M059J (cell line): ENCODE data around the genes PDLIM4, SLC22A4, SLC22A5 and CCNI2.

GRCh38 chr5:131395226-131396161 lies 131.6 kb downstream of the CDC42SE2 start:
- RAMPAGE, long total RNA = no peak

- RAMPAGE, long total RNA = no peak
Observed at GRCh38 chr5:131435978-131436576, 172.2 kb downstream of the CDC42SE2 start.

DNA sequence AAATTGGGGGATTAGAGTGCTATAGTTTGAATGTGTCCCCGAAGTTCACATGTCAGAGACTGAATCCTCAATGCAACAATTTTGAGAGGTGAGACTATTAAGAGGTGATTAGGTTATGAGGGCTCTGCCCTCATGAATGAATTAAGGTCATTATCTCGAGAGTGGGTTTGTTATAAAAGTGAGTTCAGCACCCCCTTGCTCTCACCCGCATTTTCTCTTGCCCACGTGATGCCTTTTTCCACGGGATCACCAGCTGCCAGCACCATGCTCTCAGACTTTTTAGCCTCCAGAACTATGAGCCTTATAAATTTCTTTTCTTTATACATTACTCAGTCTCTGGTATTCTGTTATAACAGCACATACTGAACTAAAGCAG lies 10.3 kb downstream of the FNIP1 start:
- RAMPAGE, long total RNA = no peak

DNA sequence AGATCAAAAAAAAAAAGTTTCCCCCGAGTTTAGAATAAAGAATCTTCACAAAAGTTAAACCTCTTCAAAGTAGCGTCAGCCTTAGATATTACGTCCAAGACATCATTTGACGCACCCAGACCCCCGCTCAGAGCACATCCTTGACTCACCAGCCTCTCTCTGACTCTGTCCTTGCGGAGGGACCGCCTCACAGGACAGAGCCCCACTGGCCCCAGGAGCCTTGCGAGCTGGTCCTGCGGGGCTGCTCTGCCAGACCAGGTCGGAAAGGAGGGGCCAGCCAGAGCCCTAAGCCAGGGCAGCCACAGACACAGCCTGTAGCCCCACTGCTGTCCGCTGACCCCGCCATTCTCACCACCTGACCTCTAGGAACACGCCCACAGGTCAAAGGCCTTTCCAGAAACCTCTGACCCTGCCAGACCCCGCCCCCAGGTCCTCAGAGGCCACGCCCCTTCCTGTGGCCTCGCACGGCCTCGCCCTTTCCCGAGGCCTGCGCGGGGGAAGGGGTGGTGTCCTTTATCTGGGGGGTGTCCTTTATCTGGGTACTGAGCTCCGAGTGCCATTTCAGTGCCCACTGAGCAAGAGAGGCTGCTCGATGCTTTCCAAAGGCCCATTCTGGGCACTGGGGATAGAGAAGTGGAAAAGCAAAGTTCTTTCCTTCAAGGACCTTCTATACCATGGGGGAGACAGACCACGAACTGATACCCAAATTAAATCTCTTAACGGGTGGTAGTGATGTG lies 46.7 kb downstream of the P4HA2 start:
- RAMPAGE, long total RNA = no peak

DNA sequence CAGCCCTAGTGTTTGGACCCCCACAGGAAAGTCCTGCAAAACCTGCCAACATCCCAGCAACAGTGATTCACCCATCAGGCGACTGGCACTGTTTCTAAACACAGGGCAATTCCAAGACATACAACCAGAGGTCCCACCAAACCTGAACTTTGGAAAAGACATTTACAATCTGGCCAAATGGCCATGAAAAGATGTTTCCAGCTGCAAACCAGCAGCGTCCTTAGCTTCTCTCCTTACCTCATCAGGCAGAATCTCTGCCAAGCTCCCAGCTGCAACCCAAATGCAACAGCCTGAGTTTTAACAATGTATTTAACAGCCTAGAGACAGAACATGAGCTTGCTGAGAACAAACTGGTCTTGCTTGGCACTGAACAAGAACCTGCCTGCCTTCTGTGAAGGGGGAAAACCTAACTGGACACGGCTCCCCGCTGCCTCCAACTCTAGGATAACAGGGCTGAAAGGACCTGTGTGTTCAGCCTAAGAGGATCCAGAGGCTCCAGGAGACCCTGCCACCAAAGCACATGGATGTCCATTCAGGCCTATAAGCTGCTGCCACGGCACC lies 5.8 kb downstream of the P4HA2 start:
- RAMPAGE, long total RNA = no peak

DNA sequence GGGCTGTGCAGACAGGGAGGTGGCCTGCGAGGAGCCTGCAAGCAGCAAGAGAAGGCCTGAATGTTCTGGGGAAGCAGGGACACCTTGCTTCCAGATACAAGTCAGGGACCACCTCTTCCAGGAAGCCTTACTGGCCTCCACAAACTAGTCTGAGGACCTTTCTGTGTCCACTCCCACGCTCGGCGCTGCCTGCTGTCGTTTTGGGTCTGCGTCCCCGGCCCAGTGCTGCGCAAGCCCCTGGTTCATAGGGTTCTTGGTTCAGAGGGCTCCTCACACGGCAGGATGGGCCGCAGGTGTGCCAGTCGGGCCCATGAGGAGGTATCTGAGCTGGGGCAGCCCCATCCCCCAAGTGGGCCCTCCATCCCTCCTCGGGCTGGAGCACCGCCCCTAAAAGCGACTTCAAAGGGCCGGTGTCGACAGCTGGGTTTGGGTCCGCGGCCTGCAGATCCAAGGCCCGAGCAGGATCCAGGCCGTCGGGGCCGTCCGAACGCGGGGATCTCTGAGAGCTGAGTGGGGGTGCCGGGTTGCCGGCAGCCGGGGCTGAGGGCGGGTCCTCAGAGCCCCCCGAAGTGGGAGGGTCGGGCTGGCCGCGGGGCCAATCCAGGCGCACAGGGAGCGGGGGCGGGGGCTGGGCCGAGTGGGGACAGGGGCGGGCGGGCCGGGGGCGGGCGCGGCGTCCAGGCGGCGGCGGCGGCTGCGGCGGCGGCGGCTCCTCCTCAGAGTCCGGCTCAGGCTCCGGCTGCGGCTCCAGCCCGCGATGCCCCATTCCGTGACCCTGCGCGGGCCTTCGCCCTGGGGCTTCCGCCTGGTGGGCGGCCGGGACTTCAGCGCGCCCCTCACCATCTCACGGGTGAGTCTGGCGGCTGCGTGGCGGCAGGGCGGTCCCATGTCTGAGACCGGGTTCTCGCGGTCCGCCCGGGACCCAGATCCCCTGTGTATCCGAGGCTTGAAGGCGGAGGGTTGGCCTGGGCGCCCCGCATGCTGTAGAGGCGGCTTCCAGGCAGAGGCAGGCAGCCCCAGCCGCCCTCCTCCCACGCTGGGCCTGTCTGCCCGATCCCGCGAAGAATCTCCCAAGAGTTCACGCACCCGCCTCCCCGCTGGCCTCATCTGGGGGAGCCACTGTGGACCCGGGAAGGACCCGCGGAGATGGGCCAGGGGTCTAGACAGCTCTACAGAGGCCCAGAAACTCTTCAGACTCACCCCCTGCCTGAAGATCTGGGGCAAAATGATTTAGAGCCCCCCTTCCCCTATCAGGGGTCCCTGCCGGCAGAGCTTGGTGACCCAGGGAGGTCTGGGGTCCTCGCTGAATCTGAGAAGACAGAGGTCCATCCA lies at the start of gene PDLIM4:
PDLIM4 (plus strand) TSS at position 719 of the 1,332 bp plus-strand sequence.
- RAMPAGE, long total RNA = no peak

- RAMPAGE, long total RNA = no peak
Observed at GRCh38 chr5:132278290-132278857, 15.8 kb upstream of the SLC22A4 start.

- RAMPAGE, long total RNA = no peak
Observed at GRCh38 chr5:132293503-132294326, 479 bp upstream of the SLC22A4 start.

- RAMPAGE, long total RNA = no peak
Observed at GRCh38 chr5:132294327-132294685, at the start of gene SLC22A4. SLC22A4 (plus strand) TSS chr5:132294394.

GRCh38 chr5:132369190-132370329 lies at the start of gene SLC22A5:
SLC22A5 (plus strand) TSS chr5:132369710.
- RAMPAGE, long total RNA = no peak

DNA sequence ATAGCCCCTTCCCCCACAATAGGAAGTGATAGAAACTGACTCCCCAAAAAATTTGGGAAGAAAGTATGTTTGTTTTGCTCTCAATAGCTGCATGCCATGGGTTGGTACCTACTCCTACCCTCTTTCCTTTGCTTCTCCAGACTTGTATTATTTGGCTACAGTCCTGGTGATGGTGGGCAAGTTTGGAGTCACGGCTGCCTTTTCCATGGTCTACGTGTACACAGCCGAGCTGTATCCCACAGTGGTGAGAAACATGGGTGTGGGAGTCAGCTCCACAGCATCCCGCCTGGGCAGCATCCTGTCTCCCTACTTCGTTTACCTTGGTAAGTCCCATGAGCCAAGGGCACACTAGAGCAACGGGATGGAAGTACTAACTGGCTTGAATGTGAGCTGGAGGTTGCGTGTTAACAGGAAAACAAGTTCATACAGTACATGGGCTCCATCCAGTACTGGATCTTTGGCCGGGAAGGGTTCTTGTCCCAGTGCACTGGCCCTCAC lies 22.8 kb downstream of the SLC22A5 start:
- RAMPAGE, long total RNA = no peak

GRCh38 chr5:132425419-132426472 lies 56.2 kb downstream of the SLC22A5 start:
- RAMPAGE, long total RNA = no peak

DNA sequence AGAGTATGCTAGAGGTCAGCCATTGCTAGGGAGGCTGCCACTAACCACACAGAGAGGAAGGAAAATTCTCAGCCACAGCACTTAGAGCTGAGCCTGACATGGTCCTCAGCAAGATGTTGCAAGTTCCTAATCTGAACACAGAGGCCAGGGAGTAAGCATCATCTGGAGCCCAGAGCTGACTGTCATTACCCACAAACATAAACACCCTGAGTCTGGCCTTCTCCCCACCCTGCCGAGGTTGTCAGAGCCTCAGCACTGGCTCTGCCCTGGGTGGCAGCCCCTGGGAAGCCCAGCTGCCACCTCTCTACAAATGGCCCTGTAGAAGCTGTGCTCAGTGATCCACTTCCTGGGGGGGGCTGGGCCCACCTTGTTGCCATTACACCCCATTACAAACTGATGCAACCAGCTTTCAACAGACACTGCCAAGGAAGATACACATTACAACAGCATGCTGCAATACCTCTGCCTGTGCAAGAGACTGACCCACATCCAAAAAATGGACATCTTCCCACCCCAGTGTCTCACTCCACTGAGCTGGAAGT lies 33.1 kb downstream of the IRF1 start:
- RAMPAGE, long total RNA = no peak

- RAMPAGE, long total RNA = no peak
Observed at GRCh38 chr5:132472807-132473832, 17.5 kb downstream of the IRF1 start.

GRCh38 chr5:132488645-132488910 lies 2.0 kb downstream of the IRF1 start:
- RAMPAGE, long total RNA = no peak

- RAMPAGE, long total RNA = no peak
Observed at GRCh38 chr5:132494066-132494740, 3.6 kb upstream of the IRF1 start.

DNA sequence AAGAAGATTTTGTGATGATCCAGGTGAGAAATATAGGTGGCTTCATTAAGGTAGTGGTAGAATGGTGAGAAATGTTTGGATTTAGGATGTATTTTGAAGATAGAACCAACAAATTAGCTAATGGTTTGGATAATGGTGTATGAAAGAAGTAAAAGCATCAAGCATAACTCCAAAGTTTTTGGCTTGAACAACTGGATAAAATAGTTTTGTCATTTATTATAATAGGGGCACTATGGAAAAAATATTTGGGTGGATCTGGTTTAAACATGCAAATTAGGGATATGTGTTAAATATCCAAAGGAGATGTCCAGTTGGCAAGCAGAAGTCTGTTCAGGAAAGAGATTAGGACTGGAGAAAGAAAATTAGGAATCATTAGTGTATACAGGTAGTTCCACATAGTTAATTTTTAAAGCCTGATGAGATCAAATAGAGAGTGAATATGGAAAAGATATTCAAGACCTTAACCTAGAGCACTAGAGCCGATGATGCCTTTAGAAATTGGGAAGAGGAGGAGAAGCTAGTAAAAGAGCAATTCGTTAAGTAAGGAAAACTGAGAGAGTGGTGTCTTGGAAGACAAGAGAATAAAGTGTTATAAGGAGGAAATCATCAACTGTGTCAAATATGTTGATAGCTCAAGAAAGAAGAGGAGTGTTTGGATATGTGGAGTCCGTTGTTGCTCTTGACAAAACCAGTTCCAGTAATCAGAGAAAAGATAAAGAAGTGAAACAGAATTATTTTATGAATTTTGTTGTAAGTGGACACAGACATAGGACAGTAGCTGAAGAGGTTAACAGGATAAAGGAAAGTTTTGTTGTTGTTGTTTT lies 5.8 kb downstream of the RAD50 start:
- RAMPAGE, long total RNA = no peak

DNA sequence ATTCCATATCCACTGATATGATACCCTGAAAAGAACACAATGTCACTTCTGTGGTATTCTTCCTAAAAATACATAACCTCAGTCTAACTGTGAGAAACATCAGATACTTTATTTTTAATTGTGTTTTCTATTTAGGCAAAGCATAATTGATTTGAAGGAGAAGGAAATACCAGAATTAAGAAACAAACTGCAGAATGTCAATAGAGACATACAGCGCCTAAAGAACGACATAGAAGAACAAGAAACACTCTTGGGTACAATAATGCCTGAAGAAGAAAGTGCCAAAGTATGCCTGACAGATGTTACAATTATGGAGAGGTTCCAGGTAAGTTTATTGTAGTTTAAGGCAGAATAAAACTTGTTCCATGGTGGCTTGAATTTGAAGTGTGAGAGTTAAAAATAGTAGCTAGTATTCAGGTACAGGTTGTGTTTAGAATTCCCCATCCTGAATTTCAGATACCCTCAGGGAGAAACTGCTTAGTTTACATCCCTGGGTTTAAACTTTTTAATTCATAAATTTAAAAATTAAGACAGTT lies 46.5 kb downstream of the RAD50 start:
- RAMPAGE, long total RNA = no peak

DNA sequence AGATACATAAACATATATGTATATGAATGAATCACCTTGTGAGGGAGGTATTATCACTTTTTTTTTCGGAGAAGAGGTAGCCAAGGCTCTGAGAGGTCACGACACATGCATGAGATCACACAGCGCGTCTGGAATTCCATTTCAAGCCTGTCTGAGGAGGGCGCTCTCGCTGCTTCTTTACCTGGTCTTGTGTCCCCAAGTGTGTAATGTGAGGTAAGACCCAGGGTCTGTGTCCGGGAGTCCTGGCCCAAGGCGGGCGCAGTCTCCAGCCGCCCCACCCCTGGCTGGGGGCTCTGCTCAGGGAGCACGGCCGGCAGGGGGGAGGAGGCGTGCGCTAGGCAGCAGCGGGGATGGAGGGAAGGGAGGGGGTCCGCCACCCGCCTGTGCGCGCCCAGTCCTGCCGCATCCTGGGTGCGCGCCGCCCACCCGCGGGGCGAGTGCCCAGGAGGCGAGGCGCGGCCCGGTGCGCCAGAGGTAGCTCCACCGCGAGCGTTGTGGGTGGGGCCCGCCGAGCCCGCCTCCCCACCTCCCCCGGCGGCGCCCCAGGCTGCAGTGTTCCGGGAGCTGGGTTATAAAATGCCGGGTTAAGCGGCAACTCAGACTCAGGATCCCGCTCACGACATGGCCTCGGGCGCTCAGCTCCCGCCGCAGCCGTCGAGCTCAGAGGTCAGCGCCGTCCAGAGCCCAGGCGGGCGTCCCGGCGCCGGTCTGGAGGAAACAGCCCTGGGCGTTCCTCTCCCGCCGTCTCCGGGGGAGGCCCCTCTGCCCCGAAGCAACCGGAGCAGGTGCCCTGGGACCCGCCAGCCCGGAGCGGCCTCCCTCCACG lies at the start of gene CCNI2:
CCNI2 (plus strand) TSS at position 552 of the 826 bp plus-strand sequence.
- RAMPAGE, long total RNA = no peak

GRCh38 chr5:132822744-132823963 lies 7.3 kb downstream of the SHROOM1 start:
- RAMPAGE, long total RNA = no peak